Measurements from ENCODE around the genes MYO18A, TP53I13, EFCAB5 and CPD.

- RRBS, result no CpG with 5 or more reads among the region's 41 CpGs
These were observed 31.6 kb downstream of the MYO18A start for GRCh38 chr17:29148197-29149498.

DNA sequence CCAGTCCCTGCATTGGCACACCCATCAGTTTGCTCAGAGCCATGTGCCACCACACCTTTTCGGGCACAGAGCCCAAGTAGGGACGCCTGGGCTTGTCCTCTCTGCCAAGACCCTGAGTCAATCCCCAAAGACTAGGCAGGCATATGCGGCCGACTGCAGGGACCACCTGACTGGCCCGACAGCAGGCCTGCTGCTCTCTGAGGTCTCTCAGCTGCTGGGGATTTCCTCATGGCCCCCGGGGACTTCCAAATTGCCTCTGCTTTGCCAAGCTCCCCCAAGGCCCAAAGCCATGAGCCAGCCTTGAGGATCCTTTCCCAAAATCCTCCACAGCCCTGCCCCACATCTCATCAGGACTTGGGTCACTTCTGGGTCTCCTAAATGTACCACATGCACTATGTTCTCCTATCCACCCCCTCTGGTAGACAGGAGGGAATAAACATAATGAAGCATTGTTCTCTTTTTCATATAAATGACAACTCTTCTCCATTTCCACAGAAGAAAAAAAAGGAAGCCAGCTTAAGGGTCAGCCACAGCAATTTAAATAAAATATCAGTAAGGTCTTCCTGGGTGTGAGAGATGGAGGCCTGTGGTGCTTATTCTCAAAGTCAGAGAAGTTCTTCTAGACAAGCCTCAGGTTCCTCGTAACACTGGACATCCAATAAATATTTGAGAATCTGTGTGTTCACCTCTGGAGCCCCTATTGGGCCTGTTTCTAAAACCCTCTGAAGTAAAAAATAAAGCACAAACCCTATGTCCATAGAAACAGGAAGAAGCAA, 30.5 kb downstream of the MYO18A start:
- RRBS, result no CpG with 5 or more reads among the region's 7 CpGs

DNA sequence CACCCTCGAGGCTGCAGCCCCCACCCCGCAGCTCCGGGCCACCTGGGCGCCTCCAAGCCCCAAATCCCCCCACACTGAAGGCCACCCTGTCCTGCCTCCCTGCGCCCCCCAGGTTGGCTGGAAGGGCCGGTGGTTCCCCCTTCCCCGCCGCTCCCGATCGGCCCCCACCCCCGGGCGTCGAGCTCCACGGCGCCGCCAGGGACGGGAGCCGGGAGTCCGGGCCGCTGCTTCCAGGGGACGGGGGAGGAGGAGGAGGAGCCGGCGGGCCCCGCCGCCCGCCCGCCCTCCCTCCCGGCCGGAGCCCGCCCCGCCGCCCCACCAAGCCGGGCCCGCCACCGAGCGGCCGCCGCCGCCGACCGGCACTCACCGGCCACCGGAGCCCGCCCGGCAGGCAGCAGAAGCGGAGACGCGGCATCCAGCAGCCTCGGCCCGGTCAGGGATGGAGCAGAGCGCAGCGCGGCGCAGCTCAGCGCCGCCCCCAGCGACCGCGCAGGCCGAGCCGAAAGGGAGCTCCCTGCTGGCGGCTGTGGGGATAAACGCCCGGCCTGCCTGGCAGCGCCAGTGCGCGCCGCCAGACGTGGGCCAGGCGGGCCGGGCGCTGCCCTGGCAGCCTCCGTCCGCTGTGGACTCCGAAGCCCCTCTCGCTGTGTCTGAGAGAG, at the start of gene MYO18A:
TSS of gene MYO18A (minus strand) at position 453 of the 659 bp plus-strand sequence.
- RRBS, result 1% methylated on average over 39 of the region's 76 CpGs

GRCh38 chr17:29180605-29181043, 426 bp upstream of the MYO18A start:
- RRBS, result no CpG with 5 or more reads among the region's 8 CpGs

DNA sequence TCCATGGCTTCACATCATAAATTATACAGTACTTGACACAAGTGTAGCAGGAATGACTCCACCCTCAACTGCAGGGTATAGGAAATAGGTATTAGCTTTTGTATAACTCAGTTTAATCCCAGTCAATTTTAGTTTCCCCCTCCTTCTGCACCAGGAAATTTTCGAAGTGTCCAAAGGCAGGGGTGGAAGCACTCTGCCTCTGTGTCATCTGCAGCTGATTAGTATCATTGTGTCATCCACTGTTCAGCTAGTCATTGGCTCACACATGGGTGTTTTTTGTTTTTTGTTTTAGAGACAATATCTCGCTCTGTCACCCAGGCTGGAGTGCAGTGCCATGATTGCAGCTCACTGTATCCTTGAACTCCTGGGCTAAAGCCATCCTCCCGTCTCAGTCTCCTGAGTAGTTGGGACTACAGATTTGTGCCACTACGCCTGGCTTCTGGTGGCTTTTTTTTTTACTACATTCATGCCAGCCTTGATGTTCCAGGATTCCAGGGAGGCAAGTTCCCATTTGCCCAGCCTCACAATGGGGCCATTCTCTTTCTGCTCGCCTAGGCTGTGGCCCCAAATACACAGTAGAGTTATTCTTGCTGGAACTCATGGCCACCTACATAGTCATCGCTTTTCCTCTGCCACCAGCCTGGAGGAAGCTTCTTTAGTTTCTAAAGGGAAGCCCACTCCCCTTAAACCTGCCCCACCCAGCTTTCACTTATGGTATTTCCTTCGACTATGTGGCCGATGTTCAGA, 32.5 kb upstream of the MYO18A start:
- RRBS, result no CpG with 5 or more reads among the region's 8 CpGs

GRCh38 chr17:29376694-29377237, 13.4 kb upstream of the TAOK1 start:
- RRBS, result no CpG with 5 or more reads among the region's 3 CpGs

DNA sequence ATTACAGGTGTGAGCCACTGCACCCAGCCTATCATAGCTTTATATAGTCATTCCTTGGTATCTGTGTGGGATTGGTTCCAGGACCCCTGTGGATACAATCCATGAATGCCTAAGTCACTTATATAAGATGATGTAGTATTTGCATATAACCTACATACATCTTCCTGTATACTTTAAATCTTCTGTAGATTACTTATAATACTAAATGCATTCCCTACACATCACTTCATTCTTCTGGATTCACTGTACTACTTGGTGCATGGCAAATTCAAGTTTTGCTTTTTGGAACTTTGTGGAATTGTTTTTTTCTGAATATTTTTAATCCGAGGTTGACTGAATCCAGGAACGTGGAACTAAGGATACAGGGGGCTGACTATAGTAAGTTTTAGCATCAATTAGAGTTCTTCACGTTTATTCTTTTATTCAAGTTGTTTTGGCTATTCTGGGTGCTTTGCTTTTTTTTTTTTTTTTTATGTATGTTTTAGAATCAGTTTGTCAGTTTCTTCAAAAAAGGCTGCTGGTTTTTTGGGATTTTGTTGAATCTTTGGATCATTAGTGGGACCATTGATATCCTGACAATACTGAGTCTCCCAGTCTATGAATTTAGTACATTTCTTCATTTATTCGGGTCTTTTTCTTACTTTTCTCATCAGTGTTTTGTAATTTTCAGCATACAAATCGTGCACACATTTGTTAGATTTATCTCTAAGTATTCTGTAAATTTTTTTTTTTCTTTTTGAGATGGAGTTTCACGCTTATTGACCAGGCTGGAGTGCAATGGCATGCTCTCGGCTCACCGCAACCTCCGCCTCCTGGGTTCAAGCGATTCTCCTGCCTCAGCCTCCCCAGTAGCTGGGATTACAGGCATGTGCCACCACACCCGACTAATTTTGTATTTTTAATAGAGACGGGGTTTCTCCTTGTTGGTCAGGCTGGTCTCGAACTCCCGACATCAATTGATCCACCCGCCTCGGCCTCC, 28.6 kb downstream of the TAOK1 start:
- RRBS, result no CpG with 5 or more reads among the region's 16 CpGs

- RRBS, result 97% methylated on average over 35 of the region's 45 CpGs
These were observed 355 bp downstream of the ABHD15 start for GRCh38 chr17:29566465-29566899.

- RRBS, result no CpG with 5 or more reads among the region's 30 CpGs
These were observed 709 bp upstream of the TP53I13 start for GRCh38 chr17:29567819-29568164.

DNA sequence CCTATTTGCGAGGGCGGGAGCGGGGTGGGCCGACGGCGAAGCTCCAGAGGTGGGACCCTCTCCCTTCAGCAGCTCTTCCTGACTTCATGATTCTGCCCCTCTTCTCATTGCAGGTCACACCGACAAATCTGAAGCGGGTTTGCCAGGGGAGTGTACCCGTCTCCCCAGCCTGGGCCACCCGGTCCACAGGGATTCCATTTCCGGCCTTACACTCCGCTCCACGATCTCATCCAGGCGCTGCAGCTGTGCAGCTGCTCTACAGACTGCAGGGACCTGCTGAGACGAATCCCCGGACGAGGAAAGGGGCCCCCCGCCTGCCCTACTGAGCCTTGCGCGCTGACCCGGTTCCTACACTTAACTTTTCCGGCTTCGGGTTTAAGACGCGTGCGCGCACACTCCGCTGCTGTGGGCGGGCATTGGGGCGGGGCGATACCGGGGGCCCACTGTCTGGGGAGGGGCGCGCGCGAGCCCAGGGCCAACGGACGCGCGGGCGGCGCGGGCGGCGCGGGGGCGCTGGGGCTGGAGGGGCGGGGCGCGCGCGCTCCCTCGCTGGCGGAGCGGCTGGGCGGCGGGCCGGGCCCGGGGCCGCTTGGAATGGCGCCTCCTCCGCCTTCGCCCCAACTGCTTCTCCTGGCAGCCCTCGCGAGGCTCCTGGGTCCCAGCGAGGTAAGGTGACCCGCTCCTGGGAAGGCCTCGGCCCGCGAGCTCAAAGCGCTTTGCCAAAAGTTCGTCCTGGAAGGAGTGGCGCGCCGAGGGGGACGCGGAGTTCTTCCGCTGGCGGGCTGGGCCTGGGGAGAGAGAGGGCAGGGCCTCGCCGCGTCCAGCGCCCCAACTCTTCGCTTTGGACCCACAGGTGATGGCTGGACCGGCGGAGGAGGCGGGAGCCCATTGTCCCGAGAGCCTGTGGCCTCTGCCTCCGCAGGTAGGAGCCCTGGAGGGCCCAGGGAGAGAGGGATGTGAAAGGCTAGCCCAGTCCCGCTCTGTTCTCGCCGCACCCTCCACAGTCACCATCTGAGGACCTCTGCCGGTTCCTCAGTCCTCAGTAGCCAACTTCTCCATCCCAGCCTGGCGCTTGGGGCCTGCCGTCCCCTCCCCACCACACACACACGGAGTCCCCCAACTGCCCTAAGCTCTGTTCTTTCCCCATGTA, at the start of gene TP53I13:
TSS of gene TP53I13 (plus strand) at position 537 of the 1,150 bp plus-strand sequence.
- RRBS, result 1% methylated on average over 22 of the region's 96 CpGs

GRCh38 chr17:29649348-29649850, 26.7 kb upstream of the CORO6 start:
- RRBS, result no CpG with 5 or more reads among the region's 5 CpGs

GRCh38 chr17:29917294-29917681, 12.7 kb downstream of the SSH2 start:
- RRBS, result no CpG with 5 or more reads among the region's 1 CpG

DNA sequence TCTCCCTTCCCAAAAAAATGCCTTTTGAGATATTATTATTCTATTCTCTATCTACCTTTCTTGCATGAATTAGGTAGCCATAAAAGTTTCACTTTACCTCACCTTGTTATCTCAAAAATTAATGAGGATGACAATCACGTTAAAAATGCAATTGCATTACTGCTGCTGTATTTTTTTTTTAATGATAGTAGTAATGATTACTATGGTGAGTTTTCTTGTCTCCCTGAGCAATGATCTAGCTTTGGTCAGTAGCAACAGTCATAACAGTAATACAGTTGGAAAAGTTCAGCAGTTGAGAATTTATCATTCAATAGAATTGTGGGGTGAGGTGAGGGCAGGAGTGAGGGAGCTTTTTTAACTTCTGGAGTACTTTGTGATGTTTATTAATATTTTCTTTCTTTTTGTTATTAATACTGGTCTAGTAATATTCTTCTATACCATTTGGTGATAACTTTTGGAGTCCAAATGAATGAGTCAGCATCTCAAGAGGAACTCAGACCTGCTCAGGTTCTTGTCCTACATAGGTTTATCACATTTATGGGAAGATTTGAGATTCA, at the start of gene EFCAB5:
TSS of gene EFCAB5 (plus strand) at position 303 of the 557 bp plus-strand sequence.
- RRBS, result no CpG with 5 or more reads among the region's 1 CpG

DNA sequence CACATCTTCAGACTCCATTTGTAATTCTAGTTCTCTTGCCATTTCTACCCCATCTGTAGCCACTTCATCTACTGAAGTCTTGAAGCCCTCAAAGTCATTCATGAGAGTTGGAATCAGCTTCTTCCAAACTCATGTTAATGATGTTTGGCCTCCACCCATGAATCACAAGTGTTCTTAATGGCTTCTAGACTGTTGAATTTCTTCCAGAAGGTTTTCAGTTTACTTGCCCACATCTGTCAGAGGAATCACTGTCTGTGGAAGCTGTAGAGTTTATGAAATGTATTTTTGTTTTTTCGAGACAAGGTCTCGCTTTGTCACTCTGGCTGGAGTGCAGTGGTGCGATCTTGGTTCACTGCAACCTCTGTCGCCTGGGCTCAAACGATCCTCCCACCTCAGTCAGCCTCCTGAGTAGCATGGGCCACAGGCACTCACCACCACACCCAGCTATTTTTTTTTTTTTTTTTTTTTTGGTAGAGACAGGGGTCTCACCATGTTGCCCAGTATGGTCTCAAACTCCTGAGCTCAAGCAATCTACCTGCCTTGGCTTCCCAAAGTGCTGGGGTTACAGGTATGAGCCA, 16.1 kb downstream of the NSRP1 start:
- RRBS, result no CpG with 5 or more reads among the region's 5 CpGs

DNA sequence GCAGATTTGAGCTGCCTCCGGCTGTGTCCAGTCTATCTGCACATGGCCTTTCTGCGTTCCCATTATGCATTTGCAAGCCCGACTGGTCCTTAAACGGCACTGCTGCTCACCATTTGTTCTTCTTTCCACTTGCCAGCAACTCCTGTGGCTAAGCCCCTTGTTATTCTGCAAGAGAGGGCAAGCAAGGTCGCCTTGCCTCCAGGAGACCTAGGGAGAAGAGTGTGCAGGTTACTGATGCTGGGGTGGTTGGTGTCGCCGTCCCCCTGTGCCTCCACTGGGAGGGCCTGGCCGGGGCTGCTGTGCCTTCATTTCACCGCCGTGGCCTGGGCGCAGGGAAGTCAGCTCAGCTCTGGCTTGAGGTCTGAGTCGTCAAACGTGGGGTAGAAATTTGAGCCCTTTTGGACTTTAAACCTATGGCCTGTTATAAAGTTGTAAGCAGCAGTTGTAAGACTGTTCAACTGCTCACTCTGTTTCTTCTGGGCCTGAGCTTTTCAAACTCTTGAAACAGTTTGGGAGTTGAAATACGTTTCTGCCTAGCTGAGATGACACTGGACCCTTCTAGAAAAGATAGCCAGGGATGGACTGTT, 12.7 kb downstream of the SLC6A4 start:
- RRBS, result no CpG with 5 or more reads among the region's 14 CpGs

GRCh38 chr17:30323856-30324397, 9.9 kb downstream of the TMIGD1 start:
- RRBS, result no CpG with 5 or more reads among the region's 2 CpGs

DNA sequence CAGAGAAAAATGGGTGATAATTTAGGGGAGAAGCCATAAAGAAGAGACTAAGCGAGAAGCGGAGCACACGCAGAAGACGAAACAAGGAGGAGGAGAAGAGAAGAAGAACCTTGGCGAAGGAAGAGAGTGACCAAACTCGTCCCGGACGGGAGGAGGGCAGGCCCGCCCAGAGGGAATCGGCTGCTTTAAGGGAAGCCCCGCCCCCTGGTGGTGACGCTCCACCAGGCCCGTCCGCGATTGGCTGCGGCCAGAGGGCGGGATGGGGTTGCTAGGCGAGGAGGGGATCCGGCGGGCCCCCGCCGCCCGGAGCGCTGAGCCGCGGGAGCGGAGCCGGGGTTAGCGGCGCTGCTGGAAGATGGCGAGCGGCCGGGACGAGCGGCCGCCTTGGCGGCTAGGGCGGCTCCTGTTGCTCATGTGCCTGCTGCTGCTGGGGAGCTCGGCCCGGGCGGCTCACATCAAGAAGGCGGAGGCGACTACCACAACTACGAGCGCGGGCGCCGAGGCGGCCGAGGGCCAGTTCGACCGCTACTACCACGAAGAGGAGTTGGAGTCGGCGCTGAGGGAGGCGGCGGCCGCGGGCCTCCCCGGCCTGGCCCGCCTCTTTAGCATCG, at the start of gene CPD:
TSS of gene CPD (plus strand) at position 302 of the 611 bp plus-strand sequence.
- RRBS, result 1% methylated on average over 11 of the region's 62 CpGs

DNA sequence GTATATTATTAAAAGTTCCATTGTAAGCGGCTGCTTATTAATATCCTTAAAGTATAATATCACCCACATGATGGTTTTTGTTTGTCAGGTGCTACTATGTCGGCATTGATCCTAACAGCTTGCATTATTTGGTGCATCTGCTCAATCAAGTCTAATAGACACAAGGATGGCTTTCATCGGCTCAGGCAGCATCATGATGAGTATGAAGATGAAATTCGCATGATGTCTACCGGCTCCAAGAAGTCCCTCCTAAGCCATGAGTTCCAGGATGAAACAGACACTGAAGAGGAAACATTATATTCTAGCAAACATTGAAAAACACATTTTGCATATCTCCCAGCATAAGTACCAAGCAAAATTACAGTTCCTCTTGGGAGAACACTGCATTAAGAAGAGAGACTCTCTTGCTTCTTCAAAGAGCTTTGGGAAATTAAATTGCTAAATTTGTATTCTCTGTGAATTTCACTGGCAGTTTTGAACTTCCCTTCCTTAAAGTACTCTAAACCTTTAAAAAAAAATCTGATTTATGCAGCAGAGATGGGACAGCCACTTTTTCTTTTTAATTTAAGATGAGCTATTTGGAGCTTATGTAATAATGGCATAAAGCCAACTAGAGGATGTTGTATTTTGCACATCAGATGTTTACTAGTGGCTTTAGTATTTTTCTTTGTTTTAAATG, 12.6 kb upstream of the GOSR1 start:
- RRBS, result no CpG with 5 or more reads among the region's 5 CpGs

Data from PFSK-1 (cell line).